ENCODE results near the gene TSSC4.

- PRO-cap, 3 experiments, result no peak in any of the 3 experiments
- RRBS, result 2% methylated on average over 4 of the region's 23 CpGs
These were observed 1.1 kb upstream of the TSSC4 start for GRCh38 chr11:2399342-2399995.

DNA sequence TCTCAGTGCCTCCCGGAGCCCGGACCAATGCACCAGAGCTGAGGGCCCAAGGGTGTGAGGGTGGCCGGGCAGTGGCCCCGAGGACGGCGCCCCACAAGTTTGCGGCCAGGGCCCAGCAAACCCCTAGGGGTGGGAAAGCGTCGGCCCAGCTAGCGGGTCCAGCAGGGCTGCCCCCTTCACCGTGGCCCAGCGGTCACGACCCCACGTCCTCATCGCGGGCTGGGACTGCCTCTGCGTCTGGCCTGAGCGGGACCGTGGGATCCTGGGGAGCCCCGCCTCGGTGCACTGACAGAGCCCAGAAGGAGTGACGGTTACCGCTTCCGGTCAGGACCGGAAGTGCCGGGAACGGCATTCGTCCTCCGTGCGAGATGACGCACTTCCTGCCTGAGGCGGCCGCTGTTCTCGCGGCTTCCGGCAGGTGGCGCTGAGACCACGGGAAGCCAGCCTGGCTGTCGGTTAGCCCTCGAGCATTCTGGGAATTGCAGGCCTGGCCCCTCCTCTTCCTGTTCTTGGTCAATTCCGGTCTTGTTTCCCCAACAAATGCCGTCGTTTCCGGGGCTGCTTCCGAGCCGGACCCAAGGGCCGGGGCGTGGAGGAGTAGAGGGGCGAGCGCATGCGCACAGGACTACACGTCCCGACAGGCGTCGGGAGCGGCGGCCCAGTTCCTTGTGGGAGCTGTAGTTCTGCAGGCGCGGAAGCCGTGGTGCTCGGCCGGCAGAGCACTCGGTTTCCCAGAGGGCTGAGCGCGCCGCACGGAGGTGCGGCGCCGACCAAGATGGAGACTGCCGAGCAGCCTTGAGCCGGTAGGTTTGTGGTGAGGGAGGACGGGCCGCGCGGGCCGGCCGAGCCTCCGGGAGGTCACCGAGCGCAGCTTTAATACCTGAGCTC is at the start of gene TSSC4:
TSS of gene TSSC4 (plus strand) at position 755 of the 888 bp plus-strand sequence.
- PRO-cap, 3 experiments, result peak in 3 of 3 experiments; most common plus-strand start position 567 of the sequence (in 2); most common minus-strand start position 287 of the sequence (in 3)
- RRBS, result under 1% methylated on average over 30 of the region's 81 CpGs

GRCh38 chr11:2401124-2402132 is 878 bp downstream of the TSSC4 start:
- PRO-cap, 3 experiments, result no peak in any of the 3 experiments
- RRBS, result 1% methylated on average over 2 of the region's 40 CpGs

GRCh38 chr11:2405212-2405499 is 4.6 kb downstream of the TSSC4 start:
- PRO-cap, 3 experiments, result no peak in any of the 3 experiments
- RRBS, result 67% methylated on average over 1 of the region's 10 CpGs

DNA sequence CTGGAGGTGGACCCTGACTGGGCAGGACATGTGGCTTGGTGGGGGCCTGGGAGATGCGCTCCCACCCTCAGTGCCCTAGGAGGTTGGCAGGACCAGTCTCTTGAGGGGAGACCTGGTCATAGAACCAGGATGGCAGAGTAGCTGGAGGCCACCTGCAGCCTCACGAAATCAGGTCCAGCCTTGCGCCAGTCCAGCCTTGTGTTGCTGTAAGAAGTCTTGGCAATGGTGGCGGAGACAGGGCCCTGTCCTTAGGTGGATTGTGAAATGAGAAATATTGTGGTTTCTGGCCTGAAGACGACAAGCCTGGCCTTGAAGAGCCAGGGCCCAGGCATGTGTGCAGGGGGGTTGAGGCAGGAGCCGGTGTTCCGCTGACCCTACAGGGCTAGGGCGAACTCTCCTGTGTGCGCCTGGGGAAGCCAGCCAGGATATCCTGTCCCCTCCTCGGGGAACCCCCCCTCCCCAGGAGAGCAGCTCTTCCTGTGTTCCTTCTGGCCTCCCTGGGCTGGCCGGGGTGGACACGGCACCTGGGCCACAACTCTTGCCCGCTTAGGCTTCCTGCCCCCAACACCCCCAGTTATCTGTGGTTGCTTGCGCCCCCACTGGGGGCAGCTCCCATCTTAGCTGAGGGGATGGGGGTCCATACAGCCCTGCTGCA is 2.8 kb downstream of the KCNQ1 start:
- PRO-cap, 3 experiments, result no peak in any of the 3 experiments
- RRBS, result no CpG with 5 or more reads among the region's 14 CpGs

DNA sequence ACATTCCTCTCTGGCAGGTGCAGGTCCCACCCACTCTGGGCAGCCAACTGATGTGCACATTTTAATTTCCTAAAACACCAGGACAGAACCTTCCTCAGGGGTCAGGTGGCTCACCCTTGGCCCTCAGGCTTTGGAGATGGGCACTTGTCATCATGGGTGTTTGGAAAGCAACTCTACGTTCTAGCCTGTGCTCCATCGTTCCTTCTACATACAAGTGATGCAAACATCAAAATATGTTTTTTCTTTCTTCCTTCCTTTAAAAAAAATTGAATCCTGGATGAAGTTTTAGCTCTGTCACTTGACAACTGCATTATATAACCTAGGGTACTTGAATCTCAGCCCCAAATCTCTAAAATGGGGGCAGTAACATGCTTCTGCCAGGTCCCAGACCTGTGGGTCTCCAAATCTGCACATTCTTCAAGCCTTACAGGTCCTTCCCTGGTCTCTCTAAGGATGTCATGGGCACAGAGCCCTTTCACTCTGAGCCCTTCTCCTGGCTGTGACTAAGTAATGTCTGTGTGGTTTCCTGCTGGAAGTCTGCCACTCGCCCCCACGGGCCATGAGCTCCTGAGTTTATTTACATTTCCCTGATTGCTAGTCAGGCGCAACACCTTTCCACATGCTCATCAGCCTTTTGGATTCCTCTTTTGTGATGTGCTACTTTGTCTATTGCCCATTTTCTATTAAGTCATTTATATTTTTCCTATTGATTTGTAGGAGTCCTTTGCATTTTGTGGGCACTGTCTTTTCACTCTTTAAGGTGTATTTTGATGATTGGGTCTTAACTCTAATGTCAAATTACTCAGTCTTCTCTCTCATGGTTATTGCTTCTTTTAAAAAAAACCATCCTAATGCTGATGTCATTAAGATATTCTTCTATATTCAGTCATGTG is 211.4 kb downstream of the KCNQ1 start:
- PRO-cap, 3 experiments, result no peak in any of the 3 experiments
- RRBS, result no CpG with 5 or more reads among the region's 5 CpGs

DNA sequence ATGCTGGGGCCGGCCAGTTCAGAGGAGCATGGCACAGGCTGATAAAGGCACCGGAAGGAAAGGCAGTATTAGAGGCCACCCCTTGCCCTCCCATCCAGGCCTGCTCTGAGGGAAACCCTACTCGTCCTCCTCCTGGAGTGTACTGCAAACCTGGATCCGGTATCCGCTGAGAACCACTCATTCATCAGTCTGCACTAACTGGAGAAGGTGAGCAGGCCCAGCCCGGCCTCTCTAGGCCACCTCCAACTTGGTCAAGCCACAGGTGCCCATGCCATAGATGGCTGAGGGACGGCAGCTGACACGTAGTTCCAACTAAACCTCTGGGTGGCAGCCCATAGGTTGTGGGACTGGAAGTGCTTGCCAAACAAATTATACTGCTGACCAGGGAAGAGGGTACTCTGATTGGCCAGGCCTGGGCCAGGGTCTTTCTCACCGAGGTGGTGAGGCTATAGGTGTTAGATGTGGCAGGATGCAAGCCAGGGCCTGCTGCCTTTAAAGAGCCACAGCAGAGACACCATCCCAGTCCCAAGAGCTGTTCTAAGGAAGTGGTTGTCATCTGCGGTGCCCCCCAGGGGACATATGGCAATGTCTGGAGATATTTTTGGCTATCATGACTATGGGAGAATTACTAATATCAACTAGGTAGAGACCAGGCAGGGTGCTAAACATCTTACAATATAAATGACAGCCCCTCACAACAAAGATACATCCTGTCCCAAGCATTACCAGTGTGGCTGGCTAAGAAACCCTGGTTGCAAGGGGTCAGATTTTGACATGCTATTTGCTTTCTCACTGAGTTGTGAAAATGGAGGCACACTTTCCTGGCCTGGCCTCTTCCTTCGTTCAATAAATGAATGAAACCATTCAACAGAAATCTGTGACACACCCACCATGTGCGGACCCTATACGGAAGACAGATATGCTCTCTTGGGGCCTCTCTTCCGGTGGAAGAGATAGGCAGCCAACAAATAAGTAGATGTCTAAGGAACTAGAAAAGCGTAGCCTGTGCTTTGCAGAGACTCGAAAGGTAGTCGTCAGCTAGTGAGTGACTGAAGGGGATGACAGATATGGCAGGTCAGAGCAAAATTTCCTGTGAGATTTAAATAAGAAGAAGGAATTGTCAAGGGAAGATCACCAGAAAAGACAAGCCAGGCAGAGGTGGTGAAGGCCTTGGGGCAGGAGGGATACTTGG is 191.4 kb downstream of the CDKN1C start:
- PRO-cap, 3 experiments, result no peak in any of the 3 experiments
- RRBS, result 44% methylated on average over 4 of the region's 17 CpGs

DNA sequence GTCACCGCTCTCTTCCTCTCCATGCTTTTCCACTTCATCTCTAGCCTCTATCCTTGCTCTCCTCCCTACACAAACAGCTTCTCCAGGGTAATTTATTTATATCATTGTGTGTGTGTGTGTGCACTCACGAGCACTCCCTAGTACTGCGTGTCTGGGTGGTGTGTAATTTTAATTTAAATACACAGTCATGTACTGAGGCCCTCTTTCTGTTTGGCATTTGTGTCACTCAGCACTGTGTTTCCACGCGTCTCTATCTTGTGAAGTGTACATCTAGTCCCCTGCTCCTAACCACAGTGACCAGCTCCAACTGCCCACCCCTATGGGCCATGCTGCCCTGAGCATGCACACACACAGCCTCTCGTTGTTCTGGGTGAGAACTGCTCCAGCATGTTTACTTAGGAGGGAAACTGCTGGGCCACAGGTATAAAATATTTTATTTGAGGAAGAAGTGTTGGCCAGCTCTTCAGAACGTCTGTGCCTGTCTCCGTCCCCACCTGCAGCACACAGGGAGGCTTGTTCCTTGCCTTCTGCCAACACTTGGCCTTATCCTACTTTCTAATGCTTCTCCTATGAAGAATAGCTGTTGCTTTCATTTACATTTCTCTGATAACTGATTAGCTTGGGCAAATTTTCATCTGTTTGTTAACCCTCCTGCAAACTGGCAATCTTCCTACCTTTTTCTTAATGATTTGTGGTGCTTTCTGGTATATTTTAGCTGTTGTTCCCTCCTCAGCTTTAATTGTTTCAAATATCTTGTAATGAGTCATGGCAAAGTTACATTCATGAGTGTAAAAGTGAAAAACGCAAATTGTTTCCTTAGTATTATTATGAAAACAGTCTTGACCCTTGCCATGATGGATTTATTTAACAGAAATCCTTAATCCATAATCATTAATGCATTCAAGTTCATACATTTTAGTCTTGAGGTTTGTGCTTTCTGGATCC is 190.1 kb downstream of the CDKN1C start:
- PRO-cap, 3 experiments, result no peak in any of the 3 experiments
- RRBS, result no CpG with 5 or more reads among the region's 9 CpGs

DNA sequence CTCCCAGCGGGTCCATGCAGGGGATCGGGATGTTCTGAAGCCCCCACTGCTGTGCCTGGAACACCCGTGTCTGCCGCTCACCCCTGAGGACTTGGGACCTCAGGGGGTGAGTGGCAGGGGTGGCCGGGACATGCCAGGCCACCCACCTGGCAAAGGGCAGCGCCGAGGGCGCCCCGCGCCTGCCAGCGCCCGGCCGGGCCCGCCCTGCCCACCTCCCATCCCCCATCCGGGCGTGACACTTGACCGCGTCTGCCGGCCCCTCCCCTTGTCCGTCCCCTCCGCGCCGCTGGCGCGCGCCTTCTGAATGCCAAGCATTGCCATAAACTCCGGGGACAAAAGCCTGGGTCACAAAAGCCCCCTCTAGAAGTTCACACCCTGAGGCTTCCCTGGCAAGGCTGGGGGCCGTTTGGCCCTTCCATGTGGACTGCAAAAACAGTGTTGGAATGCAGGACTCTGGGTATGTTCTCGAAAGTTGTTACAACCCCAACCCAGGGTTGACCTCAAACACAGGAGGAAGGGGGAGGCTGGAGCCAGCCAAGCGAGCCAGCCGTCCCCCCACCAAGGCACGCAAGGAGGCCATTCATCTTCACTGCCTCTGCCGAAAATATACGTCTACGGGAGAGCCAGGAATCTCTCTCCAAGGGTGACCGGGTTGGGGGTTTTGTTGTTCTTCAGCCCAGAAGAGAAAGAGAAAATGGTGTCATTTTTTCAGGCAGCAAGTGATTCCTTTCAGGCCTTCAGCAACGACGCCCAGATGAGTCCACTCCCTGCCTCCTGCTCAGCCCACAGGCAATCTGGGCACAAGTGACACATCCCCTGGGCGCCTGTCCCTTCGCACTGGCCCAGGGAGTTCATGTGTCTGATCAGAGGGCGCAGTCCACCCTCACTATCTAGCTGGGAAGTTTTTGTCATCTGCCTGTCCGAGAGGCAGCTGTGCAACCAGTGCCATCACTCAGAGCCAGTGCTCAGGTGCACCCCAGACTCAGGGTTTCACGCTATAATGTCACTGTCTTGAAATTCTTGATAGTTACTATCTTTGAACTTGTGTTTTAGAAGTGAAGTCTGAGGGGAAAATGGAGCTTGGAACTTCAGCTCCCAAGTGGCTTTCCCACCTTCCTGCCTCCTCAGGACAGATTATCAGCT is 184.6 kb downstream of the CDKN1C start:
- PRO-cap, 3 experiments, result peak in 3 of 3 experiments; most common minus-strand start position 214 of the sequence (in 3)
- RRBS, result 5% methylated on average over 15 of the region's 43 CpGs

- PRO-cap, 3 experiments, result no peak in any of the 3 experiments
- RRBS, result no CpG with 5 or more reads among the region's 9 CpGs
These were observed 155.6 kb downstream of the CDKN1C start for GRCh38 chr11:2729937-2730354.

- PRO-cap, 3 experiments, result peak in 3 of 3 experiments; most common plus-strand start chr11:2807600 (in 2); most common minus-strand start chr11:2807456 (in 2)
- RRBS, result 10% methylated on average over 21 of the region's 34 CpGs
These were observed 78.3 kb downstream of the CDKN1C start for GRCh38 chr11:2807192-2807705.

DNA sequence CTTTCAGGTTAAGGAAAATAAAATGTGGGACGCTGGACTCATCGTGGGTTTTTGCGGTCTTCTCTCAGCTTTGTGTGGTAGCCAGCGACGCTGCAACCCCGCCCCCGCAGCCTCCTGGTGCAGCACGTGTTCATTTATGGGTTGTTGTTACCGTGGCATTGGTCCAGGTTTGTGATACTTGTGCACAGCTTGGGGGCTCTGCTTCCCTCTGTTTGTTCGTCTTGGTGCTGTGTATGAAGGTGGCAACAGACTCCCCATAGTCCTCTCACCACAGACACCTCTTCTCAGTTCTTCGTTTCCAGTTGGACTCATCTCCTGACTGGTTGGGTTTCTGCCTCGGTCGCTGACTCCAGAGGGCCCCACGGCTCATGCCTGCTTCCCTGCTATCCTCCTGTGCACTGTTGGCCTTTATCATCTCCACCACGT is 76.3 kb downstream of the CDKN1C start:
- PRO-cap, 3 experiments, result no peak in any of the 3 experiments
- RRBS, result no CpG with 5 or more reads among the region's 15 CpGs

DNA sequence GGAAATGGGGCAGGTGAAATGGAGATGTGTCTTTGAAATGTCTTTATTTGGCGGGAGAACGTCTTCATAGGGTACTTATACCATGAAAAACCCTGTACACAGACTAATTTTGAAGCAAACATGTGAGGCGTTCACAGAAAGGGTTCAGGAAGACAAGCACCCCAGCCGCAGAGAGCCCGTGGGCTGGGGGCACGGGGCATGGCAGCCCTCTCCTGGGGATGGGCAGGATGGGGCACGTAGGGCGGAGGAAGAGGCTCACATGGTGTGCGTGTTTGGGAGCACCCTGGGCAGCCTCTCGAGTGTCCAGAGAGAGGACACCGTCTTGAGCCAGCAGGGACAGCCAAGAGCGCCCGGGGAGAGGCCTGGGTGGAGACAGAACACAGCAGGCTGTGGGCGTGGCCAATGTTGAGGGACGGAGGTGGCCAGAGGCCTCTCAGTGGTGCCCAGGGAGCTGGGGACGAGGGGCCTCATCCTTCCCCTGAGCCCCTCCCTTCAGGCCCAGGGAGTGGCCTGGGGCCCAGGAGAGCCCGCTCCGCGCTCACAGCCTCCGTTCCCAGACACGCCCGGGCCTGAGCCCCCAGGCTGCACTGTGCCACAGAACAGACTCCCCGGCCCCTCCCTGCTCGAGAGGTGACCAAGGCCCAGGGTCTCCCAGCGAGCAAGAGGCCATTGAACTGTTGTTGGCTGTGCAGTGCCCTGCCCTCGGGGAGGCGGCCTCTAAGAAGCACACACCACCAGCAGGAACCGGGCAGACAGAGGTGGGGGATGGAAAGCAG is 48.5 kb downstream of the CDKN1C start:
- PRO-cap, 3 experiments, result no peak in any of the 3 experiments
- RRBS, result 15% methylated on average over 2 of the region's 28 CpGs

DNA sequence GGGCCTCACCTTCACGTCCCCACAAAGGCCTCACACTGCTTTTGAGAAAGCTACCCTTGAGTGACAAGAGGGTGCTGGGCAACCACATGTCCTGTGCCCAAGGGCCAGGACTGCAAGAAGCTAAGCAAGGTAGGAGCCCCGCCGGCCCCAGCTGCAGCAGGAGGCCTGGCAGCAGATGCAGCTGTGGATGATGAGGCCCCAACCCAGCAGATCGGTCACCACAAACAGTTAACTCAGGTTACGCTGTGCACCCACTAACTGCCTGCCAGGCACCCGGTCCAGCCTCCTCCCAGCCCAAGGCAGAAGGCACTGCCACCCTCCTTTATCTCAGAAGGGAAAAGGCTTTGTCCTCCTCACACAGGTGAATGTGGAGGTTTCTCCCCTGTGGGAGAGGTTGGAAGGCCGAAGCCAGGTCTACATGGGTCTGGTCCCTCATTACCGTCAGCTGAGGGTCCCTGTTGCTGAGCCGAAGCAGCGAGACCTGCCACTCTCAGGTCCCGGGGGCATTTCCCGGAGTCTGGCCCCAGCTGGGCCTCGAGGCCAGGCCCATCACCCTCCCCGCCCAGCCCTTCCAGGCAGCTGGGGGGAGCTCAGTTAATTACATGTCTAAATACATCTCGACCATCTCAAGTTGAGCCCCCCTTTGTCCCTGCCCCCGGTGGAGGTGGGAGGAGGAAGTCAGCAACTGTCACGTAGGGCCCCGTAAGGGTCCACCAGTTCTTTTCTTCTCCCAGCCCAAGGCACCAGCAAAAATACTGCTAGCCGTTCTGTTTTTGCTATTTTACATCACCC is 3.8 kb downstream of the CDKN1C start:
- PRO-cap, 3 experiments, result no peak in any of the 3 experiments
- RRBS, result no CpG with 5 or more reads among the region's 19 CpGs

DNA sequence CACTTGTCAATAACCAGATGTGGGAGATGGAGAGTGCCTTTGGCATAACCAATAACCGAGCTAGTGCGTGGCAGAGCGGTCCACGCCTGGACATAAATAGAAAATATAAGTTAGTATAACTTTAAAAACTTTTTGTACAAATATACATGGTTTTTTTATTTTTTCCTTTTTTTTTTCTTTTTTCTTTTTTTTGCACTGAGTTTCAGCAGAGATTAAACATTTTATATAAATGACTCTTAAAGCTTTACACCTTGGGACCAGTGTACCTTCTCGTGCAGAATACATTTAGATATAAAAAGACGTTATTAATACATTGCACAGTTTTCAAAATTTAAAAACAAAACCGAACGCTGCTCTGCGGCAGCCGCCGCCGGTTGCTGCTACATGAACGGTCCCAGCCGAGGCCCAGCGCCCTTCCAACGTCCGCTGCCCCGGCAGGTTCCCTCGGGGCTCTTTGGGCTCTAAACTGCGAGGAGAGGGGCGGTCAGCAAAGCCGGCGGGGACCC is 2.1 kb downstream of the CDKN1C start:
- PRO-cap, 3 experiments, result no peak in any of the 3 experiments
- RRBS, result 4% methylated on average over 11 of the region's 23 CpGs

GRCh38 chr11:2884860-2885486 is 602 bp downstream of the CDKN1C start:
- PRO-cap, 3 experiments, result peak in 2 of 3 experiments; most common plus-strand start chr11:2885145 (in 1); most common minus-strand start chr11:2885040 (in 2)
- RRBS, result under 1% methylated on average over 15 of the region's 86 CpGs

DNA sequence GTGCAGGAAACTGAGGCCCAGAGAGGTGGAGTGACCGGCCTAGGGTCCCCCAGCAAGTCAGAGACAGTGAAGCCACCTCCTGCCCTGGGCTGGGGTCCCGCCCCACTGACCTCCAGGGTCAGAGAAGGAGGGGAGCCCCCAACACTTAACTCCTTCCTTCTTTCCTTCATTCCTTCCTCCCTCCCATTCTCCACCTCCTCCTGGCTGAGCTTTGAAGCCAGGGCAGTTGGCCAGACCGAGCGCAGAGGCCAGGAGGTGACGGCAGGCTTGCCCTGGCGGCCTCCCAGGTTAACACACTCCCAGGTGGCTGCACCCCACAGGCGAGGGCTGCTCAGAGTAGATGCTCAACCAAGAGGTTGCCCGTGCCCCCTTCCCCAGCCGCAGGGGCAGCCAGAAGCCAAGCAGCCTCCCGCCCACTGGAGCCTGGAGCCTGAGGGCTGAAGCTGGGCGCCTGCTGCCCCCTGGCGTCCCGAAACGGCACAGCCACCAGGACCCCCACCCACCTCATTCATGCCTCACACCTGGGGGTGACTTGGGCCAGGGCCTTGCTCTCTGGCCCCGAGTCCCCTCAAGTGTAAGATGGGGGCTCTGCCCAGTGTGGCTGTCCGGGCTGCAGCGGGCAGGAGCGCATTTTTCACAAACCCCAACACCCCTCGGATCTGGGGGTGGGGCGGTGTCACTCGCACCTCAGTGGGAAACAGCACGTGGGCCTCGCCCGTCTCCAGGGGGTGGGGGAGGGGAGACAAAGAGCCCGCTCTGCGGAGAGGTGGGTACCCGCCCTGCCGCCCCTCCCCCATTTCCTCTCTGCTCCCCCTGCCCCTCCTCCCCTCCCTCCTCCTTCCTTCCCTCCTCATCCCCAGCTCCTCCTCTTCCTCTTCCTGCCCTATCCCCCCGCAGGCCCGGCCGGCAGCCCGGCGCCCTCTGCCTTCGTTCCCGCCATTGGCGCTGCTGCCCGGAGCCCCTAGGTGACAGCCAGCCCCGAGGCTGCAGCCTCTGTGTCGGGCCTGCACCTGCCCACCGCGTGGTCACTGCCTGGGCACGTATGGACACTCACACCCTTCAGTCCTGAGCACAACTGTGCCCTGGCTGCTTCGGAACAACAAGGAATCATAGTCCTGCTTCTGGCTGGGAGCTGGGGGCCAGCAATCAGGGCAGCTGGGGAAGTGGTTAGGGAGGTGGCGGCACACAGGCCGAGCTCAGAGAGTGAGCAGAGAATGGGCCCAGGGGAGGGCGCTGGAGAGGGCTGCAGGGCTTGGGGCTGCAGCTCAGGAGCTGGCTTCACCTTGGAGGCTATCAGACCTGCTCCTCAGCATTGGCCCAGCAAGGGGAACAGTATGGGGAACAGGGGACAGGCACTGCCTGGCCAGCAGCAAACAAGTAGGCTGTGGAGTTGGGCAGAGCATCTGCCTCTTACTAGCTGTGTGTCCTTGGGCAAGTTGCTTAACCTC is 6.7 kb upstream of the CDKN1C start:
- PRO-cap, 3 experiments, result peak in 2 of 3 experiments; most common plus-strand start position 886 of the sequence (in 2); most common minus-strand start position 806 of the sequence (in 2)
- RRBS, result 4% methylated on average over 6 of the region's 46 CpGs

DNA sequence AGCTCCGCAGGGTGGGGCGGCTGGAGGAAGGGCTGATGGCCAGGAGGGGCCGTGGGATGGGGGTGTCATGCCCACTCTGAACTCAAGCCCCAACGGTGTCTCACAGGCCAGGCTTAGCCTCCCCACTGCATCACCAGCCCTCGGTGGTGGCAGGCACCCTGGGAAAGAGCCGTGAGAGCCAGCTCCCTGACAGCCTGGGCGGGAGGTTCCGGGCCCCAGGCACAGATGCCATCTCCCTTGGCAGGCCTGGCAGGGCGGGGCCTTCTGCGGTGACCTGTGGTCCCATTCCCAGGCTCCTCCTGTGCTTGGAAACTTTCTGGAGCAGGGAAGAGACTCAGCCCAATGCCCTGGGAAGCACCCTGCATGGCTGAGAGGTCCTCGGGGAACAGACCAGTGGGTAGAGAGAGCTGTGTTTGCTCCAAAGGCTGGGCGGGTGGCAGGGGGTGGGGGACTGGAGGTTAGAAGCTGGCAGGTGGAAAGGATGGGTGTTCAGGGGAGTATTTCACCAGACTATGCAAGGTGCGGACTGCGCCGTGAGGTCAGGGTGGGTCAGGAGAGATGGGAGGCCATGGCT is 4.8 kb downstream of the PHLDA2 start:
- PRO-cap, 3 experiments, result no peak in any of the 3 experiments
- RRBS, result no CpG with 5 or more reads among the region's 15 CpGs

GRCh38 chr11:3357509-3358656 is 21.1 kb downstream of the ZNF195 start:
- PRO-cap, 3 experiments, result no peak in any of the 3 experiments
- RRBS, result 100% methylated on average over 2 of the region's 21 CpGs

- PRO-cap, 3 experiments, result peak in 3 of 3 experiments; most common plus-strand start chr11:3422618 (in 1); most common minus-strand start chr11:3422999 (in 3)
- RRBS, result no CpG with 5 or more reads among the region's 78 CpGs
These were observed 43.9 kb upstream of the ZNF195 start for GRCh38 chr11:3422559-3423549.